Skin of body (tissue), 2 donors: ENCODE measurements around the genes CD160, ANKRD34A and CHD1L.

DNA sequence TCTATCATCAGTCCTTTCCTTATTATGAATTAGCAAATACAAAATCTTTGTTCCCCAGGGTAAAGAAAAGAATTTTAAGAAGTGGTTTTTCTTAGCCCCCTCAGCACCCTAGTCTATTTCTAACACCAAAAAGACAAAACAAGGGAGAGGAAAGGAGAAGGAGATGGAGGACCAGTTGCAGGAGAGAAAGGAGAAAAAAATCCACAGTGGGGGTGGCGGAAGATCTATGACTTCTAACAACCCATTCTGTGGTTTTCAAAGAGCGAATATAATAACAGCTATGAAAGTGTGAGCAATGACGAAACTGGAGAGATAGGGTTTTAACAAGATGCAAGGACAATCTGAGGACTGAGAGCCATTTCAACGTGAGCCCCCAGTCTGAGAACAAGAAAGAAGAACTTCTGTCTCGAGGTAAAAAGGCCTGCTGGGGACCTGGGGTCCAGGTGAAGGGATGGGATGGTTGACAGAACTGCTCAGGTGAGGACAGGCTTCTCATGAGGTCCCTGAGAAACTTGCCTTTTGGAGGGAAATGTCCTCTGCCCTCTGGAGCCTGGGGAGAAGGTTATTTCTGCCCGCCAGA is at the start of gene CD160:
Gene CD160 (plus strand): TSS at position 351 of the 580 bp plus-strand sequence.
- RAMPAGE, long total RNA, result no peak

GRCh38 chr1:145823032-145823314 is 922 bp downstream of the RNF115 start:
- RAMPAGE, long total RNA, result no peak

DNA sequence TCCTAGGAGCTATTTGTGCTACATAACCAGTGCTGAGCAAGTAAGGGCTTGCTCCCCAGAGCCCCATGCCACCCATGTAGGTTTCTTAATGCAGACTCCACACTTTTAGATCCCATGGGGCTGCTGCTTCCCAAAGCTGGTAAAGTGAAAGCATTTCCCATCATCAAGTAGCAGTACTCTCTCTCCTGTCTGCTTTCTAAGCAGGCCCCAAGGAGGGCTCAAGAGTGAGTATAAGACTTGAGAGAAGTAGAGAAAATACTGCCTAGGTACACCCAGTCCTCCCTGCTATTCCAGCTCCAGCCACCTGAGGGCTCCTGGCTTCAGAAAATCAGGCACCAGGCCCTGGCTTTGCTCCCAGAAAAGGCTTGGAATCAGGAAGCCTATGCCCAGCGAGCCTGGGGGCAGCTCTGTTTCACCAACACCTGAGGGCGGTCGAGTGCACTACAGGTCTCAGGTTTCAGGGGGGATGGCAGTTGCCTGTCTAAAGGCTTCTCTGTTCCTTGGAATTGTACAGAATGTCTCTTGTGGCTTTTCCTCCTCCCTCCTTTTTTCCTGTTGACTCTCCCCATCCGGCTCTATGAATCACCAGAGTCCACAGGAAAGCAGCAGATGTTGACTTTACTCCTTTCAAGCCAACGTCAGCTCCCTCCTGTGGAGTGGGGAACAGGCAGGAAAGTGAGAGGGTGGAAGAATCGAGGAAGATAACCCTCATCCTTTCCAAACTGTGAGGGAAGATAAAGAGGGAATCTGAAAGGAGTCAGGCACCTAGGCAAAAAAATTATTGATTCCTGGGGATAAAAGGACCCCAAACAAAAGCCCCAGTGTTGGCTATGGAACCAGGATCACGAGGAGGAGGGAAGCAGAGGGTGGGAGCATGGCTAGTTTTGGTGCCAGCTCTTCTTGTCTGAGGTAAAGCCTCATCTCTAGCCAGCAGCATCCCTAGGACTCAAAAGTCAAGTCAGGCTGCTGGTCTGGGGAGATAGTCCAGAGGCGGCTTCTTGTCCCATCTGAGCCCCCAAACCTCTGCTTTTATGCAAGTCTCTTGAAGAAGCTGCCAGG is 6.4 kb upstream of the ANKRD35 start:
- RAMPAGE, long total RNA, result no peak

DNA sequence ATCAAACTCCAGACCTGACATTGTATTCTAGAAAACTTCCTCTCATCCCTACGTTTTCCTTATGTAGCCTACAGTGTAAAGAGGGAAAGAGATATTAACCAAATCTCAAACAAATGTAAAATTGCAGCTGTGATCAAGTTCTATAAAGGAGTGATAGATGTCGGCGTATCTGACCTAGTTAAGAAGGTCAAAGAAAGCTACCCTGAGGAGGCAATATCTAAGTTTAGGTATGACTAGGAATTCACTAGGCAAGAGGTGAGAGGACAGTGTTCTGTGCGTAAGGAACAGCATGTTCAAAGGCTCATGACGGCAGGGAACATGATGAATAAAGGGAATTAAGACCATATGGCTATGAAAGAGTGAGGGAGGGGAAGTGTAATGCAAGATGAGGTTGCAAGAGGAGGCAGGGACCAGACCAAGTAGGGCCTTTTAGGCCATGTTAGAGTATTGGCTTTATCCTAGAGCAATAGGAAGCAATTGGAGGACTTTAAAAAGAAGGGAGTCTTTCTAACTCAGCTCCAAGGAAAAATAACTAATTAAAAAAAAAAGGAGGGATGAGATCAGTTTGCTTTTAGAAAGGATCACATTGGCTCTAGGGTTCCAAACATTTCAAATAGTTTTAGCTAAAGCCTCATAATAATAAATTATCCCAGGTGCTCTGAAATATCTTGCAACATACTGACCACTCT is 8.5 kb downstream of the LIX1L start:
- RAMPAGE, long total RNA, result no peak

DNA sequence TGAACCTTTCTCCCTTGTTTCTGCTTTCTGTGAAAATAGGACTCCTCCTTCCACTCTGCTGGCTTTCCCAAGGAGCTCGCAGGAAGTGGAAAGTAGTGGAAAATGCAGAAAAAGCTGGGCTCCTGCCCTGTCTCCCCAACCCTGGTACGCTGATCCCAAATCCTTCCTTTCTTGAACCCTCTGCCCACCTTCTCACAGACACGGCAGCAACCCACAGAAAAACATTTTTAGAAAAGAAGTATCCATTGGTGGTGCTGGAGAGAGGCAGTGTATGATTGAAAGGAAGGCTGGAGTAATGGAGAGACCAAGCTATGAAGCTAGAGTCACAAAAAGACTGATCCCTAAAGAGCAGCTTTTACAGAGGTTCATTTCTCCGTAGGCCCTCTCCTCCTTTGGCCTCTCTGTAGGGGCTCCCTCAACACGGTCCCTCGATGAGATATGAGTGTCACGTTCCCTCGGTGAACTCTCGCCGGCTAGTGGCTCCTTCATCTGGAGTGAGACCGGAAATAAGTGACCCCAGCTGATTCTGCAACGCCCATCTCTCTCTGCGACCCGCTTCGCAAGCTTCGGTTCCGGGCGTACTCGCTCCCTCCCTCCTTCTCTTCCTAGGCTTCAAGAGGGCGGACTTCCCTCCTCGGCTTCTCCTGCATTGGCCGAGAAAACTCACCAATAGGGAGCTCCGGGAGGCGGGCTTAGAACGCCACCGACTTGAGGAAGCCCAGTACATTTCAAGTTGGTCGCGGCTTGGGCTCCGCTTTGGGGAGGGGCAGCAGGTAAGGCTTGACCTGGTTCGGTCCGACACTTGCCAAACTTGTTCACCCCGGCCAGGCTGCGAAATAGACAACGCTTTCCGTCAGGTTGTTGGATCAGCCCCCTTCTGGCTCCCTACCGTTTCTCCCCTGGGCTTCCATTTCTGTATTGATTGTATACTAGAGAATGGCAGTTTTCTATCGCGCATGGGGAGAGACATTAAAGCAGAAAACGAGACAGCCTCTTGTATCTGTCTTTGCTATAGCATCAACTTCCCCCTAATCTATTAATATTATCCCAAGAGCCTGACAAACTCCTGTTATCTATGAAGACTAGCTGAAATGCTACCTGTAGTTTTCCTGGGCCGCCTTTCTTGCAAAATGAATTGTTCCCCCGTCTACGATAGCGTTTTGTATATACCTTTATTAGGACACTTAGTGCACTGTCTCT is at the start of gene ANKRD34A:
Gene ANKRD34A (minus strand): TSS at position 580 of the 1,200 bp plus-strand sequence.
- RAMPAGE, long total RNA, result start-site peak on the plus strand centred at position 715 of the sequence, 43 bp wide, 1,035 and 43 reads in 2 replicates

GRCh38 chr1:146016295-146016687 is 5.2 kb downstream of the HJV start:
- RAMPAGE, long total RNA, result no peak

GRCh38 chr1:146049347-146049918 is 27.9 kb upstream of the HJV start:
- RAMPAGE, long total RNA, result no peak

GRCh38 chr1:146172544-146173025 is 28.0 kb upstream of the NBPF10 start:
- RAMPAGE, long total RNA, result no peak

- RAMPAGE, long total RNA, result no peak
Measured at GRCh38 chr1:146443841-146444347, 99.3 kb upstream of the PPIAL4H start.

GRCh38 chr1:147167555-147167858 is 4.8 kb downstream of the PRKAB2 start:
- RAMPAGE, long total RNA, result no peak

- RAMPAGE, long total RNA, result no peak
Measured at GRCh38 chr1:147238917-147239636, 3.4 kb upstream of the CHD1L start.

DNA sequence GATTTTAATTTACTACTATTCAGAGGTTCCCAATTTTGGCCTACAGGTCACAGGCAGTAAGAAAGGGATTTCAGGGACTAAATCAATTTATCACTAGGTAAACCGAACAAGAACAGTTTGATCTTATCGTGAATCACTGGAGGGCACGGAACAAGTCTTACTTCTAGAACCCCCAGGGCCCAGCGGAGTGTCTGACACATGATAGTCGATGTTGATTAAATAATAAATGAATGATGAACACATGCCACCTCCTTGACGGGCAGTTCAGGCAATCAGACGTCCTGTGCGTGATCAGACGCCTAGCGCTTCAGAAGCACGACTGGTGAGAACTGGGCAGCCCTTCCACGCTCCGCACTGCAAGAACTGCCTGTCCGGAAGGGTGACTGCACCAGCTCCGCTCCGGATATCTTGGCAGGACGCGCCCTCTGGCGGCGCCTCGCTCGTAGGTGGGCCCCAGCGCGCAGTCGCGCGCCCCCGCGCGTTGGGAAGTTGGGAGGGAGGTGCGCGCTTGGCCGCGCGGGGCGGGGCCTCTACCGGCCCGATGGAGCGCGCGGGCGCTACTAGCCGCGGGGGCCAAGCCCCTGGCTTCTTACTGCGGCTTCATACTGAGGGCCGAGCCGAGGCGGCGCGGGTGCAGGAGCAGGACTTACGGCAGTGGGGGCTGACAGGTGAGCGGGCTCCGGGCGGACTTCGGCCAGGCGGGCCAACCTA is at the start of gene CHD1L:
Gene CHD1L (plus strand): TSS at position 522 of the 711 bp plus-strand sequence.
- RAMPAGE, long total RNA, result no peak

- RAMPAGE, long total RNA, result no peak
Measured at GRCh38 chr1:147291824-147292390, 49.4 kb downstream of the CHD1L start.

DNA sequence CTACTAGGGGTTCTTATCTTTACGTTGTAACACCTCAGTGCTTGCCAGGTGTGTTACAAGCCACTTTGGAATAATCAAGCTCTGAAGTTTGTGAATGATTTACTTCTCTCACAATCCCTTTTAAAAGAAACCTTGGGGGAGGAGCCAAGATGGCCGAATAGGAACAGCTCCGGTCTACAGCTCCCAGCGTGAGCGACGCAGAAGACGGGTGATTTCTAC is 118.3 kb upstream of the BCL9 start:
- RAMPAGE, long total RNA, result no peak

DNA sequence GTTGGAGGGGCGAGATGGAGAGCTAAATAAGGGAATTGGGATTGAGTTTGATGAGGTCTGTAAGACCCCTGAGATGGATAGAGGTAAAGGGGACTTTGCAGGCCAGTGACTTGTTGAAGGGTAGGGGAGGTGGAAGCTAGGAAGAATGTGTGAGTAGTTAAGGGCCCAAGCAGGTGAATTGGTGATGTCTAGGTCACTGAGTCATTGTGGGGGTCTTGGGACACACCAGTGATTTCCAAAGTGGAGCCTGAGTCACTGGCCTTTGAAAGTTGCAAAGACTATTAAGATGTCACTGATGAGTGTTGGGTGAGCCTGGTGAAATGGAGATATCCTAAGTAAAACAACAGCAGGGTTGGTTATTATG is 59.4 kb downstream of the BCL9 start:
- RAMPAGE, long total RNA, result no peak

- RAMPAGE, long total RNA, result no peak
Measured at GRCh38 chr1:147640764-147641224, 29.5 kb downstream of the ACP6 start.

DNA sequence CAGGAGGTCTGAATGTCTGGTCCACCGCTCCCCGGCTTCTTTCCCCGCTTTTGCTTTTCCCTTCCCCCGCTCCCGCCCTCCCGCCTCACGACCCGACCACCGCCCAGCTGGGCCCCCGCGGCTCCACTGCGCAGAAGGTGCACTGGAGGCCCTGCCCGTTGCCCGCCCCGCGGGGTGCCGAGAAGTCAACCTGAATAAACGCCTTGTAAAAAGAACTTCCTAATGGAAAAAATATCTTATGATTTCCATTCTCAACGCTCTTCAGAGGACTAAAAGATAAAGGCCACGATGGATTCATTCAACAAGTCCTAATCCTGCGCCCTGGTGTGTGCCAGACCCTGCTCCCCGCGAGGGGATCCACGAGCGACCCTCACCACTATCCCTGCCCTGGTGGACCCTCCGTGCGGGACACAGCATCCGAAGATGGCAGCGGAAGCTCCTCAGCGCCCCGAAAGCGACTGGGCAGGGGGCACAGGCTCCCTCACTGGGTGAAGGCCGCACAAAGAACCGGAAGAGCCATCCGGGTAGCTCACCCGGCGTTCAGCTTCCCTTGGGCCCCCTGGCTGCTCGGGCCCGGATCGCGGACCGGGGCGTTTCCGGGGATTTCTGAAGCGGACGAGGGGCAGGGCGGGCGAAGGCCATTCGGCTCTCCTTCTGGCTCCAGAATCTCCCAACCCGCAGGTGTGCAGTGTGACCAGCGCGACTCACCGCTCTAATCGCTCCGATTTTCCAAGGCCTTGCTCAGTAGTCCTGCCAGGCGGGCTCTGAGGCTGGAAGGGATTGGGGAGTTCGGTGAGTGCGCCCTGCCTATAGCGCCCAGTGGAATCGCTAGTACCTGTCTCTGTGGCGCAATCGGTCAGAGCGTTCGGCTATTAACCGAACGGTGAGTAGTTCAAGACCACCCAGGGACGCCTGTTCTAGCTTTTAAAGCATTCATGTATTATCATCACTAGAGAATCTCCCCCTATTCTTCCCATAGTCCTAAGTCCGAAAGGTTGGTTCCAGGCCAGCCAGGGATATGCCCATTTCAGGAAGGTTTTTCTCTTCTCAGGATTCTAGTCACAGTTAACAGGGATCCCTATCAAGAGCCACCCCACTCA is 94.2 kb upstream of the NBPF11 start:
- RAMPAGE, long total RNA, result no peak

GRCh38 chr1:148385697-148386069 is 97.4 kb downstream of the PPIAL4G start:
- RAMPAGE, long total RNA, result no peak

GRCh38 chr1:149113553-149114093 is 10.3 kb upstream of the NBPF9 start:
- RAMPAGE, long total RNA, result no peak

DNA sequence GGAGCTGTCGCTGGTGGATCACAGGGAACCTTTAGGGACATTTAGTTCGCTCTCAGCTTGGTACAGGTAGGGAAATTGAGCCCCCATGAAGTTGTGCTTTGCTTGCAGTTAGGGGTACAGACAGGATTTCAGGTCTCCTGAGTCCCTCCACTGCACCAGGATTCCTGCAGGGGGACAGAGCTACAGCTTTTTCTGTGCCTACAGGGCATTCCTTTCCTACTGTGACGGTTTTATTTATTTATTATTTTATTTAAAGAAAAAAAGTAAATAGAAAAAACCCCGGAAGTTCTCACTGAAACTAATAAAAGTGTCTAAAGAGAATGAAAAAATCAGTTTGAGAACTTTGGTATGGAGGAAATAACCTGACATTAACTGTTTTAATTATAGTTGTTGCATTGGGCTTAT is 38.2 kb downstream of the NOTCH2NLC start:
- RAMPAGE, long total RNA, result no peak